Measurements from ENCODE around the genes SNTB2, VPS4A and COG8.

DNA sequence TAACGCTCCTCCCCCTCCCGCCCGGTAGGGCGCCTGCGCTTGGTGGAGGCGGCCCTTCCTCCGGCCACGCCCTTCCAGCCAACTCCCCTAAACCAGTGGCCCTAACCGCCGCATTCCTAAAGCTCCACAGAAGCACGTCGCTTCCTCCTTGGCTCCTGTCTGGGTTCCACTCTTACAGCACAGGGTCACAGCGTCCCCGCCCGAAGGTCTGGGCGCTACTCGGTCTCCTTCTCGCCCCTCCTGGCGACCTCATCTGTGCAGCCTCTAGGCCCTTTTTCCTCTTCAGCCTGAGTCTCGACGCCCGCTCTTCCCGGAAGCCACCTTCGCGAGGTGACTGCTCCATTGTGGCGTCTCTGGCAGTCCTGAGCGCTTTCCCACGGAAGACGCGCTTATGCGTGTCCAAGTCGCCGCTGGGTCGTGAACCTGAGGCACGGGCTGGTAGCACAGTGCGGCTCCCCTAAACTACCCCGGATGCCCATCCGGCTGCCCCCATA is 1.9 kb upstream of the ESRP2 start:
- PRO-cap: no peak

- PRO-cap: no peak
These were observed 35.1 kb downstream of the PRMT7 start for GRCh38 chr16:68345764-68346379.

GRCh38 chr16:68386356-68387167 is 61.7 kb downstream of the SMPD3 start:
- PRO-cap: no peak

GRCh38 chr16:68490758-68491646 is 42.7 kb upstream of the SMPD3 start:
- PRO-cap: no peak

GRCh38 chr16:68548918-68549258 is 9.8 kb downstream of the ZFP90 start:
- PRO-cap: no peak

DNA sequence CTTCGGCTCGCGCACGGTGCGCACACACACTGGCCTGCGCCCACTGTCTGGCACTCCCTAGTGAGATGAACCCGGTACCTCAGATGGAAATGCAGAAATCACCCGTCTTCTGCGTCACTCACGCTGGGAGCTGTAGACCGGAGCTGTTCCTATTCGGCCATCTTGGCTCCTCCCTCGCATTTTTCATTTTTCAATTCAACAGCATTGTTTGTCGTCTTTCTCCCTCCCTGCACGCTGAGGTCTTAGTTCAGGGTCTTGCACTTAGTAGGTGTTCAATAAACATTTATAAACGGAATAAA is 50.2 kb downstream of the ZFP90 start:
- PRO-cap: no peak

- PRO-cap: no peak
These were observed 3.1 kb downstream of the CDH1 start for GRCh38 chr16:68739845-68740876.

GRCh38 chr16:68813142-68813545 is 30.2 kb upstream of the TANGO6 start:
- PRO-cap: no peak

GRCh38 chr16:68916370-68916574 is 72.9 kb downstream of the TANGO6 start:
- PRO-cap: no peak

- PRO-cap: no peak
These were observed 13.5 kb upstream of the SNTB2 start for GRCh38 chr16:69173325-69173996.

DNA sequence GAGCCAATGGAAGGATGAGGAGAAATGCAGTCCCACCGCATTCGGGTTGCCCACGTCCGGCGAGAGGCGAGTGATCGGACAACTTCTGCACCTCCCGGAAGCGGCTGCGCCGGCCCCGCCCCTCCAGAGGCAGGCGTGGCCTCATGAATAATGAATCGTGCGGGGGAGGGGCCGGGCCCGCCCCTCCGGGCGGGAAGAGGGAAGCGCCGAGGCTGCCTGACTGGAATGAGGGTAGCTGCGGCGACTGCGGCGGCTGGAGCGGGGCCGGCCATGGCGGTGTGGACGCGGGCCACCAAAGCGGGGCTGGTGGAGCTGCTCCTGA is at the start of gene SNTB2:
SNTB2 (plus strand) TSS at position 223 of the 322 bp plus-strand sequence.
- PRO-cap: bidirectional peak, plus-strand start at position 195 of the sequence, minus-strand start at position 102 of the sequence

DNA sequence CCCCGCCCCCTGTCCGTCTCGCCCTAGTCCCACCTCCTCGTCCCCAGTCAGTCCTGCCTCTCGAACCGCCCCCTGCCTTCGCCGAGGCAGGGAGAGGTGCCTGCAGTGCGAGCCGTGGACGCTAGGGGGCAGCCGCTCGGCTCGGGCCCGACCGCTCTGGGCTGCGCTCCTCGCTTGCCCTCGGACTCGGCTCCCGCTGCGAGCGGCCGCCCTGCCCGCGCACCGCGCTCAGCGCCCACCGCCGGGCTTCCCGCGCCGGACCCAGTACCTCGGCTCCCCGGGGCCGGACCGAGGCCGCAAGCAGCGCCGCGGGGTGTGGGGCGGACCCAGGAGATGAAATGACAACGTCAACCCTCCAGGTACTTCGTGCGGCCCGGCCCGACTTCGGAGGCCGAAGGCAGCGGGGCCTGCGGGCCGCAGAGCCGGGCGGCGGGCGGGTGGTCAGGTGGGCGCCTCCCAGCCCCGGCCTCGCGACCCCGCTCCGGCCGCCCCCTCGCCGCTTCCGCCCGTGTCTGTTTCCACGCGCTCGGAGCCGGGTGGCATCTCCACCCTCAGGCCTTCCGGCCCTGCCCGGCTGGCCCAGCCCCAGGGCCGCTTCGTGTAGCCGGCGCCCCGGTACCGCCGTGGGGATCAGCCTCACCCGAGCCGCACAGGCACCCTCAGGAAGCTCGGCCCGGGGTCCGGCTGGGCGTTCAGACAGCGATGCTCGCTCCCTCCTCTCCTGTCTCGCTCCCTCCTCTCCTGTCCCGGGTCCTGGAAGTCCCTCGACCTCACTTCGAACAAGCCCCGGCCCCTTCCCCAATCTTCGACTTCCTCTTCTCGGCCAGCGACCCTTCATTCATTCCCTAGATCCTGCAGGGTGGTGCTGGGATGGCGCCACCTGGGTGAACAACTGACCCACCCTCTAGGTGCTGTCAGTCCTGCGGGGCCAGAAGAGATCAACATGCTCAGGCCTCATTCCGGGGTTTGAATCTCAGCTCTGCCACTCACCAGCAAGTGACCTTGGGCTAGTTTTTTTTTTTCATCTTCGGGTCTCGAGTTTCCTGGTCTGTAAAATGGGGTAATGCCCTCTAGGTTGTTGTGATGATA is at the start of gene VPS4A:
VPS4A (plus strand) TSS at position 177 of the 1,089 bp plus-strand sequence.
- PRO-cap: bidirectional peak, plus-strand start at position 105 of the sequence, minus-strand start outside the sequence; unidirectional peak, minus-strand start at position 514 of the sequence

GRCh38 chr16:69315488-69316398 is 4.6 kb downstream of the VPS4A start:
- PRO-cap: no peak

DNA sequence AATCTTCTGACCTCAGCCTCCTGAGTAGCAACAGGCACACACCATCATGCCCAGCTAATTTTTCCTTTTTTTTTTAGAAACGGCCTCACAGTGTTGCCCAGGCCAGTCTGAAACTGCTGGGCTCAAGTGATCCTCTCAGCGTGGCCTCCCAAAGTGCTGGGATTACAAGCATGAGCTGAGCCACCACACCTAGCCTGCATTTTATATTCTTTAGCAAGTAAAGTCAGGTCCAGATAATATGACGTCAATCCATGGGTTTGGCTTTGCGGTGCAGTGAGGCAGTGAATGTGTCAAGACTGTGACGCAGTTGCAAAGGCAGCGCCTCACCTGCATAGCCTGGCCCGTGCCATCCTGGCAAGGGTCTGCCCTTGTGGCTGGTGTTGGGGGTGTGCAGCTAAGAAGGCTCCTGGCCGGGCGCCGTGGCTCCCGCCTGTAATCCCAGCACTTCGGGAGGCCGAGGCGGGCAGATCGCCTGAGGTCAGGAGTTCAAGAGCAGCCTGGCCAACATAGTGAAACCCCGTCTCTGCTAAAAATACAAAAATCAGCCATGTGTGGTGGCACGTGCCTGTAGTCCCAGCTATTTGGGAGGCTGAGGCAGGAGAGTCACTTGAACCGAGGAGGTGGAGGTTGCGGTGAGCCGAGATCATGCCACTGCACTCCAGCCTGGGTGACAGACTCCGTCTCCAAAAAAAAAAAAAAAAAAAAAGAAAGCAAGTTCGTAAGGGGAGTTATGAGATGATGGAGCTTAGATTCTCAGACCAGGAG is 6.9 kb downstream of the PDF start:
- PRO-cap: no peak

DNA sequence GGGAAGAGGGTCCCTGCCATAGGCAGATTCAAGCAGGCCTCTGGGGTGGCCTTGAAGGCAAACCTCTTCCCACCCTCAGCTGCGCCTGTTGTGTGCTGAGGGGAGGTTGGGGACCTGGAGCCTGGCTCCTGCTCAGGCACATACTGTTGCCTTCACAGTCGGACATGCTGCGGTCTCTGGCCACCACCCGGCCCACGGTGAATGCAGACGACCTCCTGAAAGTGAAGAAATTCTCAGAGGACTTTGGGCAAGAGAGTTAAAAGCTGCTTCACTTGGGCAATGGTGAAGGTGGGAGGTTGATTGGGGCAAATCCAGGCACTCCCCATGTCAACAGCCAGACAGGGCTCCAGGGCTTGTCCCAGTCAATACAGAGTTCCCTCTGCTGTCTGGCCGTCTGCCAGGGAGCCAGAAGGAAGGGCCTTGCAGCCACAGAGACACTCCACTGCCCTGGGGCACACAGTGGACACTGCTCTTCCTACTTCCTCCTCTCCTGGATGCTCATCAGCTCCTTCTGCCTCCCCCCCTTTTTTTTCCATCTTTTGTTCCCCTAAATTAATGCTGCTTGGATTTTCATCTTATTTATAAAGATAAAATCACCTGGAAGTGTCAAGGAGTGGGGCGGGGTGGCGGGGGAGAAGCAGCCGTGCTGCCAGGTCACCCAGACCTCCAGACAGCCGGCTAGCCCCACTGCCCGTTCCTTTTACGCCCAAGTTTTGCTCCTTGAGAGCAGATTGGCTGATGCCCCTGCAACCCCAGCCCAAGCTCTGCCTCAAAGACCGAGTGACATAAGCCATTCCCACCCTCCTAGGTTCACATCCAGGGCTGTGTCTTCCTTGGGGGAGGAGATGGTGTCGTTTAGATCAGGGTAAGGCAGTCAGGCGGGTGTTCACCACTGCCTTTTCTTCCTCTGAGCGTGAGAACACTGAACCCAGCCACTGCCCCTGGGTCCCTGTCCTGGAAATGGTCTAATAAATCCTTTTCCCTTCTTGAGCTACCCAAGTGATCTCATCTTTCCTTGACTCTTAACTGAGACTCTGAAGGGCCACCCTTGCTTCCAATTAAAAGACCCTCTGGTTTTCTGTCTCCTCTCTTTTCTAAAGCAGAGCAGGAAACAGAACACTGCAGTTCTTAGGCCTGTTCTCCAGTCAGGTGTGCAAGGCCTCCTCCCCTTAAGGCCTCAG is 5.9 kb downstream of the PDF start:
- PRO-cap: no peak

- PRO-cap: bidirectional peak, plus-strand start at chr16:69339294, minus-strand start at chr16:69339293; bidirectional peak, plus-strand start at chr16:69339693, minus-strand start at chr16:69339534
These were observed at the start of gene COG8 for GRCh38 chr16:69338986-69339944. TSS of gene COG8 (minus strand) at chr16:69339564.

DNA sequence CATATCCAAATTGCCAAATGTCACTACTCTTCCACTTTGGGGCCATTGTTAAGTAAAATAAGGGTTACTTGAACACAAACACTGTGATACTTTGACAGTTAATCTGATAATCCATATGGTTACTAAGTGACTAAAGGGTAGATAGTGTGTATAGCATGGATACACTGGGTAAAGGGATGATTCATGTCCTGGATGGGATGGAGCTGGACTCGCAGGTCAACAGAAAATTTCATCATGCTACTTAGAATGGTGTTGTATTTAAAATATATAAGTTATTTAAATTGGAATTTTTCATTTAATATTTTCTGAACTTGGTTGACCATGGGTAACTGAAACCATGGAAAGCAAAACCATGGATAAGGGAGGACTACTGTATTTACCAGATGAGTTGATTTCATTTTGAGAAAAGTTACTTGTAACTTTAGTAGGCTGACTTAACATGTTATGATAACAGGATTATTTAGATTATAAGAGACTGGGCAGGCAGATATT is 30.0 kb downstream of the NFAT5 start:
- PRO-cap: no peak

- PRO-cap: no peak
These were observed 23.0 kb downstream of the NQO1 start for GRCh38 chr16:69703023-69704007.

- PRO-cap: no peak
These were observed 15.5 kb downstream of the NQO1 start for GRCh38 chr16:69710610-69711531.

DNA sequence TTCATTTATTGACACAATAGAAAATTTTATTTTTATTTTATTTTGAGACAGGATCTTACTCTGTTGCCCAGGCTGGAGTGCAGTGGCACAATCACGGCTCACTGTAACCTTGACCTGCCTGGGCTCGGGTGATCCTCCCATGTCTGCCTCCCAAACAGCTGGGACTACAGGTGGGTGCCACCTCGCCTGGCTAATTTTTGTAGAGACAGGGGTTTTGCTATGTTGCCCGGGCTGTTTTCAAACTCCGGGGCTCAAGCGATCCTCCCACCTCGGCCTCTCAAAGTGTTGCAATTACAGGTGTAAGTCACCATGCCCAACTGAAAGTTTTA is 2.0 kb downstream of the WWP2 start:
- PRO-cap: no peak